ENCODE measurements around a stretch of chr10.

GRCh38 chr10:3757172-3757857, 27.7 kb downstream of the KLF6 start:
- RRBS: no CpG with 5 or more reads among the region's 10 CpGs

- RRBS: no CpG with 5 or more reads among the region's 10 CpGs
Observed at GRCh38 chr10:3766000-3766467, 19.0 kb downstream of the KLF6 start.

- RRBS: no CpG with 5 or more reads among the region's 14 CpGs
Observed at GRCh38 chr10:3775204-3775901, 9.7 kb downstream of the KLF6 start.

- RRBS: 3% methylated on average over 1 of the region's 1 CpG
Observed at GRCh38 chr10:3781455-3781568, 3.7 kb downstream of the KLF6 start.

GRCh38 chr10:3823530-3824067, 38.6 kb upstream of the KLF6 start:
- RRBS: no CpG with 5 or more reads among the region's 2 CpGs

DNA sequence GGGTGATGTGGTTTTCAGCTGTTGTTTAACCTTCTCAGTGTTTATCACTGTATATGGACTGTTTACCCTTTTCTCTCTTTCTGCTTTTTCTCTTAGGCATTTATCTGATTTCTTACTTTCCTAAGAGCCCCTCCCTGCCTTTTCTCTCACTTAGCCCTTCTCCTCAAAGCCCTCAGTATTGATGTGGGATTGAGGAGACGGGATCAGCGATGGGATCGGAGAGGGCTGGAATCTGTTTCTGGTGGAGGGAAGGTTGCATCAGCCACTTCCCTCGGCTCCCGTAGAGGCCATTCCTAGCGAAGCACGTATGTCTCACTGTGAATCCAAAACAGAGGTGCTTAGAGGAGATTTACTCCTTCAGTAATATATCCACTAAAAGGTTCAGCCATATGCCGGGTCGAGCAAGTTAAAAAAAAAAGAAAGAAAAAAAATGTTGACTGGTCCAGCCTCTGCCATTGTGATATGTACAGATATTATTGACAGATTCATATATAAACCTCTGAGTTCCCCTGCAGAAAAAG, 109.2 kb upstream of the KLF6 start:
- RRBS: no CpG with 5 or more reads among the region's 9 CpGs

GRCh38 chr10:3898806-3899185, 113.8 kb upstream of the KLF6 start:
- RRBS: no CpG with 5 or more reads among the region's 4 CpGs

- RRBS: no CpG with 5 or more reads among the region's 7 CpGs
Observed at GRCh38 chr10:3908268-3908480, 123.2 kb upstream of the KLF6 start.

DNA sequence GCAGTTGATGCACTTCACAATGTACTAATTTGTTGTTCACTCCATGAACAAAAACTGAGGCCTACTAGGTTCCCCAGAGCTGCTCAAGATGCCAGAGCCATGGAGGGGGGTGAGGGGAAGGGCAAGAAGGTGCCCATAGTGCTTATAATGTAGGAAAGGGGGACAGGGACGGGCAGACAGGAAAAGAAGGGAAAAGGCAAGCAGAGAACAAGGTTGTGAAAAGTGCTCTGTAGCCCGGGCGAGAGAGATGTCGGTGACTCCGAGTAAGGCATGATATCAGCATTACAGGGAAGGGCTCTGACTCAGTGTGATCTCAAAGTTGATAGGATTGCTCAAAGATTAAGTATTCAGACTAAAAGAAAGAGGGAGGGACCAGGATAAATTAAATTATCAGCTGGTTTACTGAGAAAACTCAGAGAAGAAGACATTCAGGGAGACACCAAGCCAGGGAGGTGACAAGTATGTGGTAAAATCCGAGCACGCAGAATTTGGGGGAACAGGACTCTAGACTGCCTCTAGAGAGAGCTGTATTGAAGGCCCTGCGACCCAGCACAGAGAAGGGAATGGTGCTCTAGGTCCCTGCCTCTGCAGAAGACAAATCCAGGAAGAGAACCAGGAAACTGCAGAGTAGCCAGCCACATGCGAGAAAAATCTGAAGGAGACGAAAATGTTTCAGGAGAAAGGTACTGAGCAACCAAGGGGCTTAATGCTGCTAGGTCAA, 157.7 kb upstream of the KLF6 start:
- RRBS: no CpG with 5 or more reads among the region's 10 CpGs

- RRBS: no CpG with 5 or more reads among the region's 13 CpGs
Observed at GRCh38 chr10:3948756-3949460, 163.9 kb upstream of the KLF6 start.

DNA sequence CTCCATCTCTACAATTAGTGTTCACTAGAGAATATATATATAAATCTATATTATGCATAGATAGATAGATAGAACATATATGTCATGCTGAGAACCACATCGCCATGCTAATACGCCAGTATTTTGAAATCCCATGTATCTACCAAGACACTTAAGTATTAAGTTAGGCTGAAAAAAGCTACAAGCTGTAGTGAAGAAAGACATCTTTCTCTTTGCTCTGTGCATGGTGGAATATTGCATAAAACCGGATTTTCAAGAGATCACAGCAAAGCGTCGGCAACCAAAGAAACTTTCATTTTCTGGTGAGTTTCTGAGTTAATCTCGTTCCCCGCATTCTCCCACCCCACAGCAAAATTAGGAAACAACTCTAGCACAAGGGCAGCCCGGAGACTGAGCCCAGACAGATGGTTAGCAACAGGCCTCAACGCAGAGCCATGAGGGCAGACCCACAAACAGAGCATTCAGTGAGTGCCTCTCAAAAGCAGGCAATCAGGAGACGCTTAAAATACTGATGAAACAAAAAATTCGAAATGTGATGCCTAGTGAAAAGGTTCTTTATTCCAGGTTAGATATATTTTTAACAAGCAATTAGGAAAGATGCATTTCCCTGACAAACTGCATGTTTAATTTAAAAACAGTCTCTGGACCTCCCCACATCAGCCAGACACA, 396.0 kb upstream of the KLF6 start:
- RRBS: no CpG with 5 or more reads among the region's 11 CpGs

GRCh38 chr10:4197035-4197323, 412.0 kb upstream of the KLF6 start:
- RRBS: no CpG with 5 or more reads among the region's 2 CpGs

GRCh38 chr10:4242322-4243085, 457.5 kb upstream of the KLF6 start:
- RRBS: no CpG with 5 or more reads among the region's 4 CpGs

DNA sequence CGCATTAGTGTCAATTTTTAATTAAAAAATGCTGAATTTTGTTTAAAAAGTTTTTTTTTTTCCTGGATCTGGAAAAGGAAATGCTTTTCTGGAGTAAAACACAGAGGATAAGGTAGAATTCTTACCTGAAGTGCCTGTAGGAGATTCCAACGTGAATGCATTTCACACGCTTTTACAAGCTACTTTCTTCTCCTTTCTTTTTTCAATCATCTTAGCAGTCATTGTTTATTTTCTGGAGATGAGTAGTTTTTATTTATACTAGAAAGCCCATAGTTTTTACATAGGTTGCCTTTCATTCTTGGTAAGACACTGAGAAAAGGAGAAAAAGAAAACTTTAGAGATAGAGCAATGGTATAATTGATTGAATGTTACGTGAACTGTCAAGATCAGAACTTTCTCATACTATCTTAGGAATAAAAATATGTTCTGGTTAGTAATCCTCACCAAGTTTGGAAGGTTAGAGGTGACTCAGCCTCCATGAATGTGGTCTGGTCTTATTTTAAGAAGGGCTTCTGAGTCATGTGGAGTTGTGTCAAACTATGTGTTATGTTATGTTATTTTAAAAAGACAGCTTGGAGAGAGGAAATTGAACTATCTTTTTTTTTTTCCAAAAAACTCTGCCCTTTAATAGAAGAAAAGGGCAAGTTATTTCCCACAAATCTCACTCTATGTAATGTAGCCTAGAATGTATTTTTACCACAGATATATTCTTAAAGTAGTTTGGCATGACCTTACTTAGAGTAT, 458.5 kb upstream of the KLF6 start:
- RRBS: no CpG with 5 or more reads among the region's 4 CpGs

DNA sequence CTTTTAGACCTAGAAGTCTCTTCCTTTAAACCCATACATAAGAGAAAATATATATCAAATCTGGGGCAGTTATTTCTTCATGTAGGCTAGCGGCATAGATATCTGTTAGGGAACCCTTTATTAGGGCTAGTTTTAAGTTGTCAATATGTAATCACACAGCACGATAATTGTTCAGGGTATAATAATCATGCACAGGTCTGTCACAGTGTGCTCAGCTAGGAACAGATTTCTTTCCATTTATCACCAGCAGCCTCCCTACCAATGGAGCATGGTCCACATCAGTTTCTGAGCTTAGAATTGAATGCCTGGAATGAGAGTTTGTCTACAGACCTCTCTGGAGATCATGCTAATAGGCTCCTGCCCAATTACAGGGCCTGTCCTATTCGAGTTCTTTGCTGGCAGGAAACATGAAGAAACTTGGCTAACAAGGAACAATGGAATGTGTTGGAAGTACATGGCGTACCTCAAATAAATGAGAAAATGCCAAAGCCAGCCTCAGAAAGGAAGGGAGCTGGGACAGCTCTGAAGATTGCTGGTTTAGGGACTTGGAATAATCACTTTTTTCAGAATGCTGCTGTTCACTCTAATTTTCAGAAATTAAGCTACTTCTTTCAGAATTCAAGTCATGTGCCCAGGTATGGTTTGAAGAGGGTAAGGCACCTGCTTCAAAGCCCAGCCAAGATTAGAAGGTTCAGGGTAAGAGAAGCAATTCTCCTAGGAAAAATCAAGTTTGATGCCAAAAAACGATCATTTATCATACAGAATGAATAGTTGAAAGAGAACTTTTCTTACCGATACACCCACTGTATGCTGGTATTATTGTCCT, 186.0 kb upstream of the AKR1E2 start:
- RRBS: no CpG with 5 or more reads among the region's 6 CpGs

DNA sequence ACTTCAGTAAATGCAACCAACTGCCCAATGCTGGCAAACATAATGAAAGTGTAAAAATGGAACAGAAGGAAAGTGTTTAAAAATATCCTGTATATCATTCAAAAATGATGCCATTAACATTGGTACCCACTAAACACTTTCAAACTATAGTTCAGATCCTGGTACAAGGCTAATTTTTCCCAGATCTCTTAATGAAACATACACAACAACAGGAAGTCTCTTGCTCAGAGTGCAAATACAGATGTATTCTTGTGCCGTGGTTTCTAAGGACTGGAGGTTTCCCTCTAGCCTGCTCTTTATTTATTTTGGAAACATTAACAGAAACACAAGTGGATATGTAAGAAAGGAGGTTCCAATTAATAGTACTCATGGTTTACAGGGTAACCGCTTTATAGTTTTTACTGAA, 176.1 kb upstream of the AKR1E2 start:
- RRBS: no CpG with 5 or more reads among the region's 2 CpGs

- RRBS: no CpG with 5 or more reads among the region's 11 CpGs
Observed at GRCh38 chr10:4677258-4678545, 148.3 kb upstream of the AKR1E2 start.

- RRBS: no CpG with 5 or more reads among the region's 2 CpGs
Observed at GRCh38 chr10:4770618-4771463, 55.2 kb upstream of the AKR1E2 start.

DNA sequence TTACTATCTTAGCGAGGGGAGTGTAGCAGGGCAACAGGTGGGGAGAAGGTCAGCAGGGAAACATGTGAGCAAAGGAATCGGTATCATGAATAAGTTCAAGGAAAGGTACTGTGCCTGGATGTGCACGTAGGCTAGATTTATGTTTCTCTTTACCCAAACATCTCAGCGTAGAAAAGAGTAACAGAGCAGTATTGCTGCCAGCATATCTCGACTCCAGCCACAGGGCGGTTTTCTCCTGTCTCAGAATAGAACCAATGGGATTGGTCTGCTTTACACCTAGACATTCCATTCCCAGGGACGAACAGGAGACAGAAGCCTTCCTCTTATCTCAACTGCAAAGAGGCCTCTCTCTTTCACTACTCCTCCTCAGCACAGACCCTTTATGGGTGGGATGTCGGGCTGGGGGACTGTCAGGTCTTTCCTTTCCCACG, 60.1 kb upstream of the AKR1C1 start:
- RRBS: no CpG with 5 or more reads among the region's 9 CpGs

All from PFSK-1 (cell line).